Cardiac atrium fibroblast (primary cell): ENCODE measurements around a stretch of chr13.

DNA sequence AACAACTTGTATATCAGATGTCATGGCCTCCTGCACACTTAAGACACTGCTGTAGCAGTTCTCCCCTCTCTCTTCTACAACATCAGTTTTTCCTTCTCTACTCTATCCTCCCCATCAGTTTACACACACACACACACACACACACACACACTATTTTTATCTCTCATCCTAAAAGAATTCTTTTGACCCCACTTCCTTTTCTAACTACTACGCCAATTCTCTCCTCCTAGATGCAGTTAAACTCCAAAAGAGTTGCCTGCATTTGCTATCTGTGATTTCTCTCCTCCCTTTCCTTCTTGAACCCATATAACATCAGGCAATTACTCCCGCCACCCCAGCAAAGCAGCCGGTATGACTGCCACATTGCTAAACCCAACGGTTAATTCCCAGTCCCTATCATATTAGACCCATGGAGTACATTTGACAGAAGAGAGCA, 90.9 kb downstream of the TBC1D4 start:
- RAMPAGE, long total RNA: no peak

- RAMPAGE, long total RNA: no peak
Observed at GRCh38 chr13:75715494-75715973, 79.4 kb downstream of the LMO7 start.

DNA sequence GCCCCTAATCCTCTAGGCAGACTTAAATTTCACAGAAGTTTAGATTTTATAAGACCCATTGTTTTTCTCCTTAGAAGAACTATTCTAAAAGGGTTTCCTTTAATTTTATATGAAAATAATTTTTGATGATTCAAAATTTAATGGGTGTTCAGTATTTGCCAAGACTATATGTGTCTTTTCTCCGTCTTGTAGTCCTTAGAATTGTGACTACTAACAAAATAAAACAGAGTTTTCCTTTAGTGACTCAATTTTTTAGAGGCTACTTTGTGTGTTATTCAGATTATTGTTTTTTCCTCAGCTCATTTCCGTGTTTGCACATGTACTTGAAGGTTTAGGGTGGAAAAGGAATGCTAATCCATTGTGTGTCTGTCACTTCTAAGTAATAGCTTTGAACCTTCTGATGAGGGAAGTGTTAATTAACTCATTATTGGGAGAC, 88.5 kb downstream of the LMO7 start:
- RAMPAGE, long total RNA: no peak

DNA sequence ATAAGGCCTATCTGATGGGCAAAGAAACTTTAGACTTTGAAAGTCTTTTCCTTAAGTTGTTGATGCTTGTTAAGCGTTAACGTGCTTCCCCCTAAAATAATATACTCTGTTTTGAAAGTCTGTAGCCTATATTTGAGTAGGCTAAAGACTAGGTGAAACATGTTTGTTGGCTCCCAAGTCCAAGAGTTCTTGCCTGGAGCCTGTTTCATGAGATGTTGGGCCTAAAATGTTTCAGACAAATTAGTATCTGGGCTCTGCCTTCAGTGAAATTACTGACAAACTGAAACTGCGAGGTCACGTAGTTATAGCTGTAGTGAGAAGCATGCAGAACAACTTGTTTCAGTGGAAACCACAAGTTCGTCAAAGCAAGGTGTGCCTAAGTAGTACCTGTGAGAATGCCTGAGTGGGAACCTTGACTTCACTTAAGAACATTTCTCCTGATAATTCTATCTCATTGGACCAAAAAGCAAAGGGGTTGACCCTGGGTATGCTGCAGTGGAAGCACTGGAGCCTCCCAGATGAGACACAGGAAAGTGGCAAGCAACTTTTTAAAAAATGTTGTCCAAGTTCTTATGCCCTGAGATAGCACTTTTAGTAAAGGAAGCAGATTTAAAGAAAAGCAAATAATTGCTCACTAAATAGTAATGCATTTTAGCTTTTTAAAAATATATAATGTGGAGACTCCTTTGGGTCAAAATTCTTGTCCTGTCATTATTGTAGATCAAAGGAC, 126.4 kb downstream of the LMO7 start:
- RAMPAGE, long total RNA: no peak

- RAMPAGE, long total RNA: no peak
Observed at GRCh38 chr13:75788411-75789237, 152.5 kb downstream of the LMO7 start.

GRCh38 chr13:75789463-75789929, 153.4 kb downstream of the LMO7 start:
- RAMPAGE, long total RNA: no peak

GRCh38 chr13:75836119-75836567, 200.0 kb downstream of the LMO7 start:
- RAMPAGE, long total RNA: no peak

GRCh38 chr13:76724226-76724532, 162.0 kb downstream of the KCTD12 start:
- RAMPAGE, long total RNA: no peak

DNA sequence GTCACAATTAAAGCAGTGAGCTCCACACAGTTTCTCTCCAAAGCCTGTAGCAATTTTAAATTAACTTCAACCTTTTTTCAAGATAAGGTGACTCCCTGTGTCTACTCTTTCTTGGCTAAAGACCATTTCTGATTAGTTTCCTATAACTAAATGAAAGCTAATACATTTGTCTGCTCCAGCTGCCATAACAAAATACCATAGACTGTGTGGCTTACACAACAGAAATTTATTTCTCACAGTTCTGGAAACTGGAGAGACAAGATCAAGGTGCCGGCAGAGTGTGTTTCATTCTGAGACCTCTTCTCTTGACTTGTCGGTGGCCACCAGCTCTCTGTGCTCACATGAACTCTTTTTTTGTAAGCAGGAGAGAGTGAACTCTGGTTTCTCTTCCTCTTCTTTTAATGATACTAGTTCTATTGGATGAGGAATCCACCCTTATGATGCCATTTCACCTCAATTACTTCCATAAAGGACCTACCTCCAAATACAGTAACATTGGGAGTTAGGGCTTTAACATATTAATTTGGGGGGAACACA, 11.8 kb downstream of the KCTD12 start:
- RAMPAGE, long total RNA: no peak

DNA sequence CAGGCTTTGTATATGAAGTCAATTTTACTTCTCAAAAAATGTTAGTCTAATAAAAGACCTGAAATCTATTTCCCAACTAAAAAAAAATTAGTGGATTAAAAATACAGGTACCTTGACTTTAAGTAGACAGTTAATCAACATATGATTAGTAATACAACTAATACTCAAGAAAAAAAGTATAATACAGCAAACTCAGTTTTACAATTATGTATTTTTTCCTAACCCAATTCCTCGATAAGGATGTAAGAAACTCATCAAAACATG, 3.5 kb downstream of the KCTD12 start:
- RAMPAGE, long total RNA: no peak

GRCh38 chr13:76884257-76884610, 2.0 kb downstream of the KCTD12 start:
- RAMPAGE, long total RNA: no peak

DNA sequence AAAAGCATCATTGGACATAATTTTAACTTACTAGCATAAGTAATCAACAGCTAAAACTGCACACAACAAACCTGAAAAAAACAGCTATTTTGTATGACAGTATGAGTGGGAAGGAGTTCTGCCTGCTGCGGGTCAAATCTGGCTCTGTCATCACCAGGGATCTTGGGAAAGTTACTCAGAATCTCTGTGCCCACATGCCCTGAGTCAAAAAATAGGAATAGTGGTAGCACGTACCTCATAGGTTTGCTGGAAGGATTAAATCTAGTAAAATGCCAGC, 1.1 kb downstream of the CLN5 start:
- RAMPAGE, long total RNA: no peak

GRCh38 chr13:76999348-76999896, 7.5 kb downstream of the CLN5 start:
- RAMPAGE, long total RNA: no peak

DNA sequence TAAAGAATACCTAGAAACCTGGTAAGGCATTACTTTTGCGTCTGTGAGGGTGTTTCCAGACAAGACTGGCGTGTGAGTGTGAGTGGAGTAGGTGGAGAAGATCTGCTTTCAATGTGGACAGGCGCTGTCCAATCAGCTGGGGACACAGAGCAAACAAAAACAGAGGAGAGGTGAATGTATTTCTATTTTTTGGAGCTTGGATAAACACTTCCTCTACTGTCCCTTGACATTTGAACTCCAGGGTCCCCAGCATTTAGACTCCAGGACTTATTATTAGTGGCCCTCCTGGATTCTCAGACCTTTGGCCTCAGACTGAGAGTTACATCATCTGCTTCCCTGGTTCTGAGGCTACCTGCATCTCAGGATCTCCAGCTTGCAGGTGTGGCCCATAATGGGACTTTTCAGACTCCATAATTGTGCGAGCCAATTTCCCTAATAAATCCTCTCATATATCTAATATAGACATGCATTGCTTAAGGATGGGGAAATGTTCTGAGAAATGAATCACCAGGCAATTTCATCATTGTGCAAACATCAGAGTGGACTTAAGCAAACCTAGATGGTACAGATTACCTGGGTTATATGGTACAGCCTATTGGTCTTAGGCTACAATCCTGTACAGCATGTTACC, 116.3 kb upstream of the FBXL3 start:
- RAMPAGE, long total RNA: no peak

DNA sequence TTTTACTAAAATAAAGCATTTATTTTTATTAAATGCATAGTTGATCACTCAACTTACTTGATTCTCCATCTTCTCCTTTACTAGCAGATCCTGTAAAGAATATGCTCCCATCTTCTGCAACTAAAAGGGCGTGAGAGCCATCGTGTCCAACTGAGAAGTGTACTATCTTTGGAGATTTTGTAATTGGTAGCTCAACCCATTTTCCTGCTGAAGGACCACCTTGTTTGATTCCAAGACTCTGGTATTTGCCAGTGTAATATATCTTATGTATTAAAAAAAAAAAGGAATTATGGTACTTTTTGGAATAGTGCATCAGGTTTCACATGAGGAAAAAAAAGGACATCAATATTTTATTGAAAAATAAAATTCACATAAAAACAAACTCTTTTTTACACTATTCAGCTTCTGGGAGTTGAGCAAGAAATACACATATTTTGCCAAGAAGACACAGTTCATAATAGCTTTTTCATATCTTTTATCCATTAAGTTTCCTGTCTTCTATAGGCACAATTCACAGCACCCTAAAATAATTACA, 65.7 kb downstream of the MYCBP2 start:
- RAMPAGE, long total RNA: no peak

DNA sequence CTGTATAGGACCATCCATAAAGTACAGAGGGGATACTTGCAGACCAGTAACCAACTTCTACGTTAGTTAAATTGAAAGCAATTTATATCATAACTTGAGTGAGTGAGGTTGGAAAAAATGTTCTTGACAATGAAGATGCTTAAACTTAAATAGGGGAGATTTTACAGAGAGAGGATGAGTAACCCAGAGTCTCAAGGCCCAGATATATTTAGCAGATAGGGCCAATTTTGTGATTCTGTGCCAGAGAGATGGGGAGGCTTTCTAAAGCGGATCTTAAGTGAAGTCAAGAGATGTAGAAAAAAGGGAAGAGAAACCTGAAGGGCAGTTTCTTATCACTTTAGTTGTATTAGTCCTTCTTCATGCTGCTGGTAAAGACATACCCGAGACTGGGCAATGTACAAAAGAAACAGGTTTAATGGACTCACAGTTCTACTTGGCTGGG, 102.3 kb upstream of the MYCBP2 start:
- RAMPAGE, long total RNA: no peak

DNA sequence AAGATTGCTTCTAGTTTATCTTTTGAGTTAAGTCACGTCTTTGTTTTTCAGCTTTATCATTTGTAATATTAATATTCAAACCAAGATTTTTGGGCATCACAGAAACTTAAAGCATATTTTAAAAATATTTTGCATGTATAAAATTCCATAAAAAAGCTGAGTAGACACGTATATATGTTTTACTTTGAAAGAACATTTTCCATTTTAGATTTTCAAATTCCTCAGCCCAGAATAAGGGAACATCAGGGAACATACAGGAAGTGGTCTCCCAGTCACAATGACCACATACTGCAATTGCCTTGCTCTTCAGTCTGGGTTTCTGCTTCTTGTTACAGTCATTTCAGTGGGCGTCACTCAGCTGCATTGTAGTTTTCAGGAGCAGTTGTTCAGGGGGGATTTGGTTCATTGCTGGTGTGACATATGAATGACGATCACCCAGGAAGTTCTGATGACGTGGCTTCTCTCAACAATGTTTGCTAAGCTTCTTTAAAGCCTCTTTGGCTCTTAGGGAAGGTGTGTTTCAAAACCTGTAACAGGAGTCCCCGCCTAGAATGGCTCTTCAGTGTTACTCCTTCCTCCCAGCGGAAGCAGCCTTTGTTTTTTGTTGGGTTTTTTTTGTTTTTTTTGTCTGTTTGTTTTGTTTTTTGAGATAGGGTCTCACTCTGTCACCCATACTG, 1.7 kb upstream of the SCEL start:
- RAMPAGE, long total RNA: no peak

DNA sequence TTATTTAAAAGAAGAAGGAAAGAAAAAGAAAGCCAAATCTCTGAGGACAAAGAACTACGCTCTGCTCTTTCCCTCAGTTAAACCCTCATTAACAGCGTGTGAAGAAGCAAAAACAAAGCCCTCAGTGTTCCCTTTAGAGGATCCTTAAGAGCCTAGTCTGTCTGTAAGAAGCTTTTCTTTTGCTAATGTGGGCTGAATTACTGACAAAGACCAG, 65.0 kb downstream of the EDNRB start:
- RAMPAGE, long total RNA: no peak

GRCh38 chr13:77917371-77918020, 1.1 kb downstream of the EDNRB start:
- RAMPAGE, long total RNA: no peak

- RAMPAGE, long total RNA: no peak
Observed at GRCh38 chr13:77919958-77920370, 1.3 kb upstream of the EDNRB start.